ENCODE measurements around a stretch of chr1.

DNA sequence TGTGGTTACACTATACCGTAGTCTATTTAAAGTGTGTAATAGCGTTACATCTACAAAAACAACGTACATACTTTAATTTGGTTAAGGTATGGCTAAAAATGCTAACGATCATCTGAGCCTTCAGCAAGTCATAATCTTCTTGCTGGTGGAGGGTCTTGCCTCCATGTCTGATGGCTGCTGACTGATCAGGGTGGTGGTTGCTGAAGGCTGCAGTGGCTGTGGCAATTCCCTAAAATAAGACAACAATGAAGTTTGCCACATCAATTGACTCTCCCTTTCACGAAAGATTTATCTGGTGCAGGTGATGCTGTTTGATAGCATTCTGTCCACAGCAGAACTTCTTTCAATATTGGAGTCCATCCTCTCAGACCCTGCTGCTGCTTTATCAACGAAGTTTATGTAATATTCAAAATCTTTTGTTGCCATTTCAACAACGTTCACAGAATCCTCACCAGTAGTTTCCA is 15.8 kb downstream of the YARS1 start:
- PRO-cap, result no peak
- RAMPAGE, long total RNA, 2 experiments, result no peak in any of the 2 experiments

DNA sequence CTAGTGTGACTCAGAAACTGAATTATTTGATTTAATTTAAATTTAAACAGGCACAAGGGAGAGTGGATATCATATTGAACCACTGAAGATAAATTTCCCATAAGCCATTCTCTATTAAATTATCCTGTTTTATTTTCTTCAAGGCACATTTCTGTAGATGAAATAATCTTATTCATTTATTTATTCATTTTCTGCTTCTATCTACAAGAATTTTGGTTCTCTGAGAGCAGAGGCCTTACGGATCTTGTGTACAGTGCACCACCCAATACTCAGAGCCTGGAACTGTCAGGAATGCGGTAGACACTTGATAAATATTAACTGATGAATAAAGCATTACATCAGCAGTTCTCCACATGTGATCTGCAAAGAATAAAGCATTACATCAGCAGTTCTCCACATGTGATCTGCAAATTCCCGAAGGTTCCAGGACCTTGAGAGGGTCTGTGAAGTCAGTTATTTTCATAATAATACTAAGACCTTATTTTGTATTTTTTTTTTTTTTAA is 11.5 kb upstream of the TMEM54 start:
- PRO-cap, result no peak
- RAMPAGE, long total RNA, 2 experiments, result no peak in any of the 2 experiments

GRCh38 chr1:32948949-32949510 is 15.6 kb downstream of the RNF19B start:
- PRO-cap, result no peak
- RAMPAGE, long total RNA, 2 experiments, result no peak in any of the 2 experiments

- PRO-cap, result no peak
- RAMPAGE, long total RNA, 2 experiments, result no peak in any of the 2 experiments
Observed at GRCh38 chr1:32960160-32961000, 4.2 kb downstream of the RNF19B start.

- PRO-cap, result no peak
- RAMPAGE, long total RNA, 2 experiments, result no peak in any of the 2 experiments
Observed at GRCh38 chr1:32988885-32989729, 24.5 kb upstream of the RNF19B start.

DNA sequence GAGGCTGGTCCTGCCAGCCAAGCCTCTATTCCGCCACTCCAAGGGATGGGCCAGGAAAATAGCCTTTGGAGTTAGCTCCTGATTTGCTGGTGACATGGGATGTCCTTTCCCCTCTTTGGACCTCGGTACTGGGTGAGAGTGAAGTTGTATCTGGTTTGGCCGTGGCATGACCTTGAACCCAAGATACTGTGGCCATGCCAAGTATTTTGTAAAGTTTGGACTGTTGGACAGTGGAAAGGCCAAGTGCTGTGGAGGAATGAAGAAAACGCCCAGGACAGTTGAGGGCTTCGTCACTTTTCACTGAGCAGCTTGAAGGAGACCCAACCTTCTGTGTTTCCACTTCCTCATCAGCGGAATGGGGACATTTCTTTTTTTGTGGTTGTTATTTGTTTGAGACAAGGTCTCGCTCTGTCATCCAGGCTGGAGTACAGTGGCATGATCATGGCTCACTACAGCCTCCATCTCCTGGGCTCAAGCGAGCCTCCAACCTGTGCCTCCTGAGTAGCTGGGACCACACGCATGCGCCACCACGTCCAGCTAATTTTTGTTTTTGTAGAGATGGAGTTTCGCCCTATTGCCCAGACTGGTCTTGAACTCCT is 28.5 kb upstream of the RNF19B start:
- PRO-cap, result no peak
- RAMPAGE, long total RNA, 2 experiments, result no peak in any of the 2 experiments

DNA sequence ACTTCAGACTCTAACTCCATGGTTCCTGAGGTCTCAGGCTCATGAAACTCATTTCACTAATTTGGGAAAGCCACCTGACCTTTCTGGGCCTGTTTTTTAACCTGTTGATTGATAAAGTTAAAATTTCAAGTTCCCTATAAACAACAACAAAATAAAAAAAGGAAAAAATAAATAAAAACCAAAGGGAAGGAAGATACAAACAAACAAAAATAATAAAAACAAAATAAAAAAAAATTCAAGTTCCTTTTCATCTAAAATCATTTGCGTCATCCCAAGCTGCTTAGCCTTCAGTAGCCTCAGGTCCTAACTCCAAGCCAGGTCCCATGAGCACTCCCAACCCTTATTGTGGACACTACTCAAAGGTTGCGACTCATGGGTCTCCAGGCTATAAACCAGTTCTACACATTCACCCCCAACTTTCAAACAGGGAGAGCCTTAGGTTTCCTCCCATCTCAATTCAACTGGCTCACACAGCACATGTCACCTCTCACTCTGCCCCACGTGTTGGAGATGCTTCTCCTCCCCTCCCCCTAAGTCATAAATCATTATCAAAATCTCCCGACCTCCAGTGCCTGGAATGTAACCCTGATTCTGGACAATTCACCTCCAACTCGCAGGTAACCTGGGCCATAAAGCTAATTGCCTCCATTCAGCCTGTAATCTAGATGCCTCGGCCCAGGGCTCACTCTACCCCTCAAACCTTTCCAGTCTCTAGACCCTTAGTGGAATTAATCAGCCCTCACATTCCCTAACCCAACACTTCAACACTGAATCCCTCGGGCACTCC is 738 bp downstream of the AK2 start:
- PRO-cap, result no peak
- RAMPAGE, long total RNA, 2 experiments, result no peak in any of the 2 experiments

DNA sequence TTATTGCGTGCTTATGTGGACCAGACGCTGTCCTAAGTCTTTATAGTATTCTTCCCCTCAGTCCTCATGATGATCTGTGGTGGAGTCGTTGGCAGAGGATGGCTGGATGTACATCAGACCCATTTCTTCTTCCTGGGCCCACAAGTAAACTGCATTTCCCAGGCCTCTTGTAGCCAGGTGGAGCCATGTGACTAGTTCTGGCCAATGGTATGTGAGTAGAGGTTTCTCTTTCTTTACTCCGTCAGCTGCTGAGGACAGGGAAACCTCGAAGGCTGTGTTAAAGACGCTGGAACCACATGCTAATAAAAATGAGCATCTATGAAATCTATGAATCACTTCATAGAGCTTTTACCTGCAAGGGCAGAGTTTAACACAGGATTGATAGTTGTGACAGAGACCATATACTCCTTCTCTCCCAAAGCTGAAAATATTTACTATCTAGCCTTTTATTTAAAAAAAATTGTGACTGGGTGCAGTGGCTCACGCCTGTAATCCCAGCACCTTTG is 18.7 kb upstream of the ZNF362 start:
- PRO-cap, result no peak
- RAMPAGE, long total RNA, 2 experiments, result no peak in any of the 2 experiments

GRCh38 chr1:33273375-33274037 is 17.2 kb downstream of the ZNF362 start:
- PRO-cap, result no peak
- RAMPAGE, long total RNA, 2 experiments, result start-site peak on the plus strand in 1 of 2 experiments, at chr1:33273336-33274036 at its widest, 5 reads per replicate

DNA sequence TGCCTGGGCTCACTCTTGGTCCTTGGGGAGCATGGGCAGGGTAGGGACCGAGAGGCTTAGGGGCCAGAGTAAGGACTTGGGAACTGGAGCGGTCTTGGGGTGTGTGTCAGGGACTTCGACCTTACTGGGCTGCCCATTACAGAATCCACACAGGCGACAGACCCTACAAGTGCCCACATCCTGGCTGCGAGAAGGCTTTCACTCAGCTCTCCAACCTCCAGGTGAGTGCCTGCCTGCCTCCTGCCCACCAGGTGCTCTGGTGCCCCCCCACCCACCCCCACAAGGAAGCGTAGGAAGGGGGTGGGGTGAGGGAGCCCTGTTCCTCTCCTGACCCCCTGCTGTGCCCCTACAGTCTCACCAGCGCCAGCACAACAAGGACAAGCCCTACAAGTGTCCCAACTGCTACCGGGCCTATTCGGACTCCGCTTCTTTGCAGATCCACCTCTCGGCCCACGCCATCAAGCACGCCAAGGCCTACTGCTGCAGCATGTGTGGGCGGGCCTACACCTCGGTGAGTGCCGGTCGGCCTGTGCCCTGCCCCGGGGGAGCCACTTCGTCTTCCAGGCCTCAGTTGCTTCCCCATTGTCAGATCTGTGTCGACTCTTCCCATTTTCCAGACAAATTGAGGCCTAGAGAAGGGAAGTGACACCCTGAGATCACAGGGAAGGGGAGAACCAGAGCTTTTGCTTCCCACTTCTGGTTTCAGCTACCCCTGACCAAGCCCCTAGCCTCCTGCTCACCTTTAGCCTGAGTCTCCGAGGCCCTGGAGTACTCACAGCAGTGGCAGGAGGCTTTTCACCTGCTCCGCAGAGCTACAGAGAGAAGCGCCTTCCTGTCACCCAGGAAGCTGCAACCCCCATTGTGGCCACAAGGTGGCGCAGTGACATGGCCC is 25.9 kb downstream of the A3GALT2 start:
- PRO-cap, result no peak
- RAMPAGE, long total RNA, 2 experiments, result start-site peak on the plus strand in 1 of 2 experiments, centred at position 382 of the sequence, 5 reads per replicate

- PRO-cap, result no peak
- RAMPAGE, long total RNA, 2 experiments, result no peak in any of the 2 experiments
Observed at GRCh38 chr1:33307028-33307600, 13.8 kb downstream of the A3GALT2 start.

DNA sequence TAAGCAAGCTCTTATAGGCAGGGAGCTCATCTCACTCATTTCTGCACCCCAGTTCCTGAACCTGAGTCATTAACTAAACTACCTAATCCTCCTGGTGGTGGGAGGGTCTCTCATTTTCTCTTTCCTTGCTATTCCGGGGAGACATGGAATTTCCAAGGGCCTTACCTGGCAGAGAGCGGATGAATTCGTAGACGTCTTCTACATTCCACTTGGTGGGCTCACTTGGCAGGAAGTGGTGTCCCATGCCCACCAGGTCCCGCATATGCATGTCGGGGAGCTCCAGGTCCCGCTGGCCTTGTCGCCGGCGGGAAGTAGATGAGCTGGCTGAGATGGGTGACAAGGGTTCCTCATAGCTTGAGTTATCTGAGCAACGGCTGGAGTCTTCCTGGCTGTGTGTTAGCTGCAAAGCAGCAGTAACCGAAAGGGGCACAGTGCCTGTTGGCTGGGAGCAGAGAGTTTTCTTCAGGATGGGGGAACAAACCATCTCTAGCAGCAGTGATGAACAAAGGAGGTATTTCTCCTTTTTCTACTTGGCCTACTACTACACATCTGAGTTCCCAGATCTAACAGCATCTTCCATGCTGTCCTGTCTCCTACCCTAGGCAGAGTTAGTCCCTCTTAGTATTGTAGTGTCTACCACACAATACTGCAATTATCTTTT is 7.9 kb upstream of the A3GALT2 start:
- PRO-cap, result no peak
- RAMPAGE, long total RNA, 2 experiments, result start-site peak on the minus strand in 1 of 2 experiments, centred at position 535 of the sequence, 12 reads per replicate

GRCh38 chr1:33332065-33333221 is 11.5 kb upstream of the A3GALT2 start:
- PRO-cap, result no peak
- RAMPAGE, long total RNA, 2 experiments, result start-site peak on the minus strand in 1 of 2 experiments, at chr1:33332022-33332689 at its widest, 9 reads per replicate

GRCh38 chr1:33342139-33343033 is 21.5 kb upstream of the A3GALT2 start:
- PRO-cap, result no peak
- RAMPAGE, long total RNA, 2 experiments, result no peak in any of the 2 experiments

GRCh38 chr1:33347418-33347605 is 26.4 kb upstream of the A3GALT2 start:
- PRO-cap, result no peak
- RAMPAGE, long total RNA, 2 experiments, result no peak in any of the 2 experiments

- PRO-cap, result no peak
- RAMPAGE, long total RNA, 2 experiments, result no peak in any of the 2 experiments
Observed at GRCh38 chr1:33360012-33360482, 39.1 kb upstream of the A3GALT2 start.

- PRO-cap, result no peak
- RAMPAGE, long total RNA, 2 experiments, result no peak in any of the 2 experiments
Observed at GRCh38 chr1:33365317-33366156, 44.6 kb upstream of the A3GALT2 start.

GRCh38 chr1:34844148-34844844 is 15.3 kb downstream of the SMIM12 start:
- PRO-cap, result no peak
- RAMPAGE, long total RNA, 2 experiments, result no peak in any of the 2 experiments

DNA sequence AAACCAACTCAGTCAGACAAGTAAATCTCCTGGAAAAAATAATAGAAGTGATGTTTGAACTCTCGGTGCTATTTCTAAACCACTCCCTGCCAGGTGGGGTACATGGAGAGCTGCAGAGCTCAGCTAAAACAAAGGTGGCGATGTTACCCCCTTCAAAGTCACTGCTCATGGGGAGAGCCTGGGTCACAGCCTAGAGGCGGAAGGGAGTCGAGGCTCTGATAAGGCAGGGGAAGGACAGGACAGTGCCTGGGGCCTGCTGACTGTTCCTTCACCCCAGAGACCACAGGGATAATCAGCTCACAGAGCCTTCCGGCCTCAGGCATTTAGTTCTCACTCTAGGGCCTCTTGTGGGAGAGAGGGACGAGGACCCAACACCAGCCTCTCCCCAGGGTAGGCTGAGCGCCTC is 14.2 kb downstream of the SMIM12 start:
- PRO-cap, result no peak
- RAMPAGE, long total RNA, 2 experiments, result no peak in any of the 2 experiments

GRCh38 chr1:34984498-34985132 is 532 bp downstream of the TMEM35B start:
- PRO-cap, result no peak
- RAMPAGE, long total RNA, 2 experiments, result no peak in any of the 2 experiments